Brain (tissue), 1 donor: ENCODE data around the genes SH3D19 and FHIP1A.

DNA sequence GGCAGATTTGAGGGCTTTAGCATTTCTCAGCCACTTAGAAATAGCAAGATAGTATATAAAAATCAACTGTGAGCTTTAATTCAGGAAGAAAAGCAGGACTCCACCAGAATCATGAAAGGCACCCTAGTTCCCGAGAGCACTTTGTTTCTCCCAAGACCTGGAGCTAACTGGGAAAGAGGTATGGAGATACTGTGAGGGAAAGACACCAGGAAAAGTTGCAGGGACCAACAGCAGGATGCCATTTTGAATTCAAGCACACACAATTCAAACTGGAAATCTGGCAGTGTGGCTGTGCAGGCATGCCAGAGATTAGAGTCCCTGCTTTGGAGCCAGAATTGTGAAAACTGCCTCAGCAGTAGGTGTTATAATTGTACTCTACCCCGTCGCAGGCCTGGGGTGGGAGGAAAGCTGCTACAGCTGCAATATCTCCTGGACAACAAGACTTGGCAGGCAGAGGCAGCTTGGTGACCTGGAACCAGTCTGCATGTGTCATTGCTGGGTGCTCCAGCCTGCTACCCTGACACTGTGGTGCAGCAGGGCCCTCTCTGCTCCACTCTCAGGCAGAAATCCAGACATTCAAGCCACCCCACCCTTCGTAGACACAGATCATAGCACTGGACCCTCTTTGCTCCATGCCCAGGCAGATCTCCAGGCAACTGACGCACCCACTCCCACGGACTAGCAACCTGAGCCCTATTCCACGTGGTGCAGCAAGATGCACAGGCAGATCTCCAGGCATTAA lies 140.8 kb downstream of the LRBA start:
- RRBS: no CpG with 5 or more reads among the region's 7 CpGs

GRCh38 chr4:151104619-151105118 lies 5.2 kb downstream of the RPS3A start:
- RRBS: no CpG with 5 or more reads among the region's 2 CpGs

DNA sequence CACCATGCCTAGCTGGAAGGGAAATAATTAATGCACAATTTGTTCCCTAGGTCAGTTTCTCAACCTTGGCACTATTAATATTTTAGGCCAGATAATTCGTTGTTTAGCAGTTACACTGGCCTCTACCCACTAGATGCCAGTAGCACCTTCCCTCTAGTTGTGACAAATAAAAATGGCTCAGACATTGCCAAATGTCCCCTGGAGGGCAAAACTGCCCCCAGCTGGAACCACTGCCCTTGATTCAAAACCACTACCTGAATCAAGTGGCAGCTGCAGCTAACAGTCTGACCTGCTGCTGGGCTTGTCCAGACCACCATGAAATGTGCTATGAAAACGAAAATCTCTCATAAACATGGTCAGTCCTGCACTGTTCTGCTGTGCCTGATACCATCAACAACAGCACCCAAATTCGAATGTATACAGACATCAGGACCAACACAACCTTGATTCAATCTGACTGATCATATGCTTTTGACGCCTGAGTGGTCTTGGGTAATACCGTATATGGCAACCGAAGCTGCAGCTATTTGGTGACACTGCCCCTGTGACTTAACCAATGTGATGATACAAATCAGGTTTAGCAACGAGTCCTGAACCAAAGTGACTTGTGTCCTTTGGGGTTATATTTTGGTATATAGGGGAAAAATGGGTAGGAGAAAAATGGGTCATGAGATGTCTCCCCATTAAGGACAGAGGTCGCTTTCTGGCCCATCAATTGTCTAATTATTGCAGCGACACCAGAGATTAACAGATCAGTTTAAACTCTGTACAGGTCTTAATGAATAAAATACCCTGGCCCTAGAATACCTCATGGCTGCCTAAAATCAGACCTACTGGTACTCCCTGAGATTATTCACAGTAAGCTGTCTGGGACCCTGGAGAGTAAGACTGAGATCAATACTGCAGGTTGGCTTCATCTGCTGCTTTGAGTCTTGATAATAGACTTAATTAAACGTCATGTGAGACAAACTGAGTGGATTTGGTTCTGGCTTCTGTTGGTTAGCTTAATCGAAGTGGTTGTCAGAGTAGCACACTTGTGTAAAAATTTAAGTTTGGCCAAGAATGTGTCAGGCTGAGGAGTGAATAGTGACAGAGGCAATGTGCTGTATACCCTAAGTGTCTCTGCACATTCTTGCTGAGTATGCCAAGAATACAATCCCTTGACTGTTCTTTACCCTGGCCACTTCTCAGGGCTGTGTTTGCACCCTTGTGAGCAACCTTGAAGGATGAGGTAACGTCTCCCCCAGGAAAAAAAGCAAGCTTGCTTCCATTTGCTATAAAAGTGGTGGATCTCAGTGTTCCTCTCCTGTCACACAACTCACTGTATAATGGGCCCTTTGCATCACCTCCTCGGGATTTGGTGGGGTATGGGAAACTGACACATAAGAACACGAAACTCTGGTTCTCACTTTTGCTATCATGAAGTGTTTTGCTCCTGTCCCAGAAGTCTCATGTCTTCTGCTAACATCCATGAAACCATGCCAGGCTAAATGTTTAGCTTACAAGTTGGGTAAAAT lies 14.6 kb downstream of the RPS3A start:
- RRBS: no CpG with 5 or more reads among the region's 14 CpGs

- RRBS: no CpG with 5 or more reads among the region's 2 CpGs
Measured at GRCh38 chr4:151277326-151277634, 319 bp downstream of the PRSS48 start.

- RRBS: 2% methylated on average over 19 of the region's 54 CpGs
Measured at GRCh38 chr4:151325400-151326203, at the start of gene SH3D19. SH3D19 (minus strand) TSS chr4:151325605.

DNA sequence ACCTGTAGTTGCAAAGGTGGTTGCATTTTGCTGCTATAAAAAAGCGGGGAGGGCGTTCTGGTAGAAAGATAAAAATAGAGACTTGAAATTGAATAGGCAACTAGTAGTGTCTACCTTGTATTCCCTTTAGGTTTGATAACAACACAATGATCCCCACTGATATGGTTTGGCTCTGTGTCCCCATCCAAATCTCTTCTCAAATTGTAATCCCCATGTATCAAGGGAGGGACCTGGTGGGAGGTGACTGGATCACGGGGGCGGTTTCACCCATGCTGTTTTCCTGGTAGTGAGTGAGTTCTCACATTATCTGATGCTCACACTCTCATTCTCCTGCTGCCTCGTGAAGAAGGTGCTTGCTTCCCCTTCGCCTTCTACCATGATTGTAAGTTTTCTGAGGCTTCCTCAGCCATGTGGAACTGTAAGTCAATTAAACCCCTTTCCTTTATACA lies 6.5 kb upstream of the FHIP1A start:
- RRBS: no CpG with 5 or more reads among the region's 6 CpGs

- RRBS: 5% methylated on average over 18 of the region's 55 CpGs
Measured at GRCh38 chr4:151409092-151409967, at the start of gene FHIP1A. FHIP1A (plus strand) TSS chr4:151409176.

- RRBS: no CpG with 5 or more reads among the region's 3 CpGs
Measured at GRCh38 chr4:151465639-151466292, 56.8 kb downstream of the FHIP1A start.

DNA sequence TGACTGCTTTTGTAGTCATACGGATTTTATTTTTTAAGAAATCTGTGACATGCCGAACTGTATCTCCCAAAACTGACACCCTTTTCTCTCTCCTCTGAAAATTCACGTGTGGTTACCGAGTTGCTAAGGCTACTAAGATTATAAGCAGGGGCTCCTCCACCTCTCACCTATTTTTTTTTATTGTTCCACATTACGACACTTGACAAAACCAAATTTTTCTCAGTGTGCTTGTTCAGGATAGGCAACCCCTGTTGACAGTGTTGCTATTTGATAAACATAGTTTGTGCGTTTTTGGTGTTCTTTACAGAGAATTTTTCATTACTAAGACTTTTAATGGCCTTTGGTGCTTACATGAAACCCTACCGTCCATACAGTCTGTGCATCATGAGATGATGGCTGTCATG lies 105.3 kb downstream of the GATB start:
- RRBS: no CpG with 5 or more reads among the region's 7 CpGs

DNA sequence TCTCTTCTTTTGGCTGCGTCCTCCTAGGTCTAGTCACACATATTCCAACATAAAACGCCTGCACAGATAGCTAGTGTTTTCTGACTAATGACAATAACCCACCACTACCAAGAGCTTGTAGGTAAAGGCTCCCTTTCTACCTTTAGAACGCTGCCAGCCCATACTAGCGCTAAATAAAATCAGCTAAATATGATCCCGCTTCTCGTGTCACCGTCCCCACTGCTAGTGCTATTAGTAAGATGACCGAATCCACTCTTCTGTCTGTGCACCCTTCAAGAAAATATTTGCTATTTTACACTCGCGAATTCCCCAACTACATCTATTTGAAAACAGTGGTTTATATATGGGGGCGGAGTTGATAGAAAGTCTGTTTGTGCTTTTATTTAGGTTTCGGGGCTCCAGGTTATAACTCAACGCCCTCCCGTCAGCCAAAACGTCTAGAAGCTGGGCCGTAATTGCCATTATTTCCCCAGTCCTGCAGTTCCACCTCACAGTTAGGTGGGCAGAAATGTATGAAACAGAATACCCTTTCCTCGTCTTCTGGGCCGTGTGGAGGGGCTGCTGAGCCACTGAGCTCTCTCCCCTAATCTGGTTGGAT lies 427 bp downstream of the GATB start:
- RRBS: no CpG with 5 or more reads among the region's 18 CpGs

DNA sequence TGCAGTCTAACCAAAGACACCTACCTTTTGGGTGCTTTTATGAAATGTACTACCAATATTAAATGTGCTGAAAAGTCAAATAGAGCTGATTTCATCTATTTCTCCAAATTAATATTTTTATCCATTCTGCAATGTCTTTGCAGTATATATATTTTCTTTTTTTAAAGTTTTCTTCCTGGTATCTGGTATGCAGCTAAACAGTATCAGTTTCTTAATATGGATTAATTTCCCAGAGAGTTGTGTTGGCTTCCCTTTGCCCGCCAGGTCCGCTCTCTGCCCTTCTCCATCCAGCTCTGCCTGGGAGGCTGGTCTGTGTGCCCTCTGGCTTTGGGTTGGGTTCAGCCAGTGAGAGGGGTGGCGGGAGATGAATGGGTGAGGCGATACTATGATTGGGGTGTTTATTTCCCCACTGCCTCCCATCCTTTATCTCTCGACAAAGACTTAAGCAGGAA lies 204.2 kb upstream of the GATB start:
- RRBS: no CpG with 5 or more reads among the region's 5 CpGs

DNA sequence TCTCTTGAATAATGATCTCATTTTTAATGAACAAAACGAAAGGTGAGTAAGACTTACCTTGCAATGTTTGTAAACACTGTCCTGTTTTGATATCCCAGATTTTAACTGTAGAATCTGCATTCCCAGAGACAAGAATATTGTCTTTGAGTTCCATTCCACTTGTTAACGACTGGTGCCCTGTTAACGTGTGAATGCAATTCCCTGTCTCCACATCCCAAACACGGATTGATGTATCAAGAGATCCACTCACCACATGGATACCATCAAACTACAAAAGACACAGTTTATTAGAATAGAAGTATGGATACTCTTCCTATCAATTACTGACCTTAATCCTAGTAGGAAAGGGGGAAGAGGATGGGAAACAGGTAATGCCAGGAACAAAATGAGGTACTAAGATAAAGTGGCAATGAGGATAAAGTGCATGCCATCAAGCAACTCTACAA lies 211.7 kb downstream of the FBXW7 start:
- RRBS: no CpG with 5 or more reads among the region's 4 CpGs

GRCh38 chr4:152353169-152353368 lies 182.8 kb downstream of the FBXW7 start:
- RRBS: no CpG with 5 or more reads among the region's 3 CpGs

GRCh38 chr4:152524835-152525253 lies 11.0 kb downstream of the FBXW7 start:
- RRBS: no CpG with 5 or more reads among the region's 1 CpG

DNA sequence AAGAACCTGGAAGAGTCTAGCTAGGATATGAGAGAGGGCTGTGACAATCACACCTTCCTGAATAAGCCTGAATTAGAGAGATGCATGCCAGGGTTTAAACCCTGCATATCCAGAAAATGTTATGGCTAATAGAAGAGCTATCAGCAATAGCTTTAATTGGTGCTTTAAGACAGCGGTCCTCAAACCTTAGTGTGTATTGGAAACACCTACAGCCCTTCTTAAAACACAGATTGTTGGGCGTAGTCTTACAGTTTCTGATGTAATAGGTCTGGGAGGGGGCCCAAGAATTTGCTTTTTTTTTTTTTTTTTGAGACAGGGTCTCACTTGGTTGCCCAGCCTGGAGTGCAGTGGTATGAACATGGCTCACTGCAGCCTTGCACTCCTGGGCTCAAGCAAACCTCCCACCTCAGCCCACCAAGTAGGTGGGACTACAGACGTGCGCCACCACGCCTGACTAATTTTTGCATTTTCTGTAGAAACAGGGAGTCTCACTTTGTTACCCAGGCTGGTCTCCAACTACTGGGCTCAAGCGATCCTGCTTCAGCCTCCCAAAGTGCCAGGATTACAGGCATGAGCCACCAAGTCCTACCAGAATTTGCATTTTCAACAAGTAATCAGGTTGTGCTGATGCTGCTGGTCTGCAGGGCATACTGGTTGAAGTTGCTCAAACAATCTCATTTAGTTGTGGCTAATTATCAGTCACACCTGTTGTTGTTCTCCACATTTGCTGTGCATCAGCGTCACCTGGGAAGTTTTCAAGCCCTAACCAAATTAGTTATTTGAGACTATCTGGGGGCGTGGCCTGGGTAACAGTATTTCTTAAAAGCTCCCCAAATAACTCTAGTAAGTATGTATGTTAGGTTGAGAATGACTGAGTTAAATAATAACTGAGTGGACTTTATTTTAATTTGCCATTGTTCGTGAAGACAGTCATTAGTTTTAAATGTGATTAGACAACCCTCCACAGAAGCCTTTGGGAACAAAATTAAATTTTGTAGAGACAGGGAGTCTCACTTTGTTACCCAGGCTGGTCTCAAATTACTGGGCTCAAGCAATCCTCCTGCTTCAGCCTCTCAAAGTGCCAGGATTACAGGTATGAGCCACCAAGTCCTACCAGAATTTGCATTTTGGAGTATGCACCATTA lies 13.9 kb downstream of the TMEM154 start:
- RRBS: no CpG with 5 or more reads among the region's 9 CpGs

- RRBS: no CpG with 5 or more reads among the region's 3 CpGs
Measured at GRCh38 chr4:153258589-153259047, 54.4 kb downstream of the TRIM2 start.

GRCh38 chr4:153348039-153348467 lies 3.6 kb downstream of the MND1 start:
- RRBS: no CpG with 5 or more reads among the region's 3 CpGs

DNA sequence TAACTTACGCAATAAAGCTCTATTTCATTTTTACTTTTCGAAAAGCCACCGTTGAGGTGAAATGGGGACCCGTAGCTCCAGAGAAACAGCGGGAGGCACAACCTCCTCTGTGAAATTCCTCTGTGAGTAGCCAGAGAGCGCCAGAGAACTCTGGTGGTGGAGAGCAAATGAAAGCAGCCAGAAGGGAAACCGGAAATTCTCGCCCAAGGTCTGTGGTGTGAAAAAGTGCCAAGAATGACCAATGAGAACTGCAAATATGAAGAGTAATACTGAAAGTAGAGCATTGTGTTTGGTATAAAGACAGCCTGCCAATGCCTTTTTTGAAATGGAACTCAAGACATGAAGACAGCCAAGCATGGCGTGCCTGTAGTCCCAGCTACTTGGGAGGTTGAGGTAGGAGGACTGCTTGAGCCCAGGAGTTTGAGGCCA lies 33.0 kb upstream of the TMEM131L start:
- RRBS: no CpG with 5 or more reads among the region's 9 CpGs

DNA sequence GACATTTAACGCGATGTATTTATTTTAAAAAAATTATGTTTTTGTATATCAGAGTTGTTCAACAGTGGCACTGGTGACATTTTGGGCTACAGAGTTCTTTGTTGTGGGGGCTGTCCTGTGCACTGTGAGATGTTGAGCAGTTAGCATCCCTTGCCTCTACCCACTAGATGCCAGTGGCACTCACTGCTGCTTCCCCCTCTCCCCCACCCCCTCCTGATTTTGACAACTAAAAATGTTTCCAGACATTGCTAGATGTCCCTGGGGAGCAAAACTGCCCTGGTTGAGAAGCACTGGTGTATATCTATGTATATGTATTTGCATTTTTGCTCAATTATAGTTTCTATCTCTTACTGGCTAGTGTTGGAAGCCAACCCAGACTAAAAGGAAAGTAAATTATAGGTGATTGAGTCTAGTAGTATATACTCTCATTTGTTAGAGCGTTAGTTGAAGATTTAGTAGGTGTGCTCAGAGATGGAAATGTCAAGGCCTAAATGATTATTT lies 2.4 kb downstream of the TMEM131L start:
- RRBS: no CpG with 5 or more reads among the region's 3 CpGs

GRCh38 chr4:153489066-153489499 lies 22.9 kb downstream of the TMEM131L start:
- RRBS: no CpG with 5 or more reads among the region's 8 CpGs